Ishikawa (cell line): ENCODE measurements around the genes CYSLTR2 and MLNR.

GRCh38 chr13:46648146-46648617 lies 95.2 kb downstream of the LRCH1 start:
- RRBS, result no CpG with 5 or more reads among the region's 4 CpGs

DNA sequence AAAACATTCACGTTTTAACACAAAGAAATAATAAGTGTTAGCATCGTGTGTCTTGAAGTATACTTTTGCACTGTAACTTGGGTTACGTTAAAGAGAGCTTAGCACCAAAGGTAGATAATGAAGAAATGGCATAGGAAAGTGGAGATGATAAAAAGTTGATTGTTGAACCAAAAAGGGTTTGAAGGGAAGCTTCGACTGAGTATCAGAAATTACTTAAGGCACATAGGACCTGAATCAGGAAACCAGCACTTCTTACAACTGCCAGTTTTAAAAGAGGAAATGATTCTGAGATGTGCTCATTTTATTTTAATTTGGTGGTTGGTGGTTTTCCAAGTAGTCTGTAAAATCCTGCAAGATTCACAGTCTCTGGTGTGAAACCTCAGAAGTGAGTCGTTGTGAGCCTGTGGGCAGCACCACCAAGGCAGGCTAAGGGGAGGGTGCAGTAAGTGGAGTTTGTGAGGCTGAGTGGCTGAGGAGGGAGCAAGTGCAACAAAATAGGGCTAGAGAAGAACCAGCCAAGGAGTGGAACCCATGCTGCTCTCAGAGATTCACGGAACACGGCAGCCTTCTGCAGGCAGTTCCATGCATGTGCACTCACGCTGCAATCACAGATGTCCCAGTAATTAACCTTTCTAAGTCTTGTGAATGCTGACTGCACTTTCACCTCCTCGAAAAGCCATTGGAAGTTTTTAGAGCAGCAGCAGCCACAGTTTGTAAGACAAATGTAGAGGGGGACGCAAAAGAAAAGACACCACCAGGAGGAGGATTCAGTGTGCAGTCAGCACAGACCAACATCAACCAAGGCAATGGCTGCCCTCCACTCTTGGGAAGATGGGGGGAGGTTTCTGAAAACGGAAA lies 45.1 kb downstream of the ESD start:
- RRBS, result no CpG with 5 or more reads among the region's 11 CpGs

GRCh38 chr13:48059620-48060264 lies 22.2 kb downstream of the NUDT15 start:
- RRBS, result no CpG with 5 or more reads among the region's 9 CpGs

- RRBS, result 2% methylated on average over 5 of the region's 22 CpGs
Observed at GRCh38 chr13:48304351-48305191, 1.0 kb downstream of the RB1 start.

GRCh38 chr13:48400729-48401323 lies 12.1 kb downstream of the LPAR6 start:
- RRBS, result no CpG with 5 or more reads among the region's 1 CpG

- RRBS, result no CpG with 5 or more reads among the region's 2 CpGs
Observed at GRCh38 chr13:48405271-48405628, 7.7 kb downstream of the LPAR6 start.

DNA sequence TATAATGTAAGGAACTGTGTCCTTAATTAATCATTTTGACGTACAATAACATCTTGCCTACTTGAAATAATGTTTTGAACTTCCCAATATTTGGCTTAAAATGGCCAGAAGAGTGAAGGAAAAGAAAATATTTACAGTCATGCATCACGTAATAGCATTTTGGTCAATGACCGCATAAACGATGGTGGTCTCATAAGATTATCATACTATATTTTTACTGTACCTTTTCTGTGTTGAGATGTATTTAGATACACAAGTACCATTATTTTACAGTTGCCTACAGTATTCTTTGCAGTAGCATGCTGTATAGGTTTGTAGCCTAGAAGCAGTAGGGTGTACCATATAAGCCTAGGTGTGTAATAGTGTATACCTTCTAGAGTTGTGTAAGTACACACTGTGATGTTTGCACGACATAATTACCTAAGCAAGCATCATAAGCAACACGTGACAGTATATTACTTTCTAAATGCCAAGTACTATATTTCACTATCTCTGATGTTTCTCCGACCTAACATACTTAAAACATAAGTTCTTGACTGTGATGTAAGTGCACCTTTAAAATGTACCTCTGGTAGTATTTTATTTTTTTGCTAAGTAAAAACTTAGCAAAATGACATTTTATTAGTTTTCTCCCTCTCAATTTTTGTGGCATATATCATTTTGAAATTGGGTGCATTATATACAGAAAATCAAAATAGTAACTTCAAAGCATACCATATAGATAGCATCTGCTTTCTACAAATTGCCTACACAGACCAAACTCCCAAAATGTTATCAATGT lies 2.7 kb downstream of the LPAR6 start:
- RRBS, result no CpG with 5 or more reads among the region's 7 CpGs

DNA sequence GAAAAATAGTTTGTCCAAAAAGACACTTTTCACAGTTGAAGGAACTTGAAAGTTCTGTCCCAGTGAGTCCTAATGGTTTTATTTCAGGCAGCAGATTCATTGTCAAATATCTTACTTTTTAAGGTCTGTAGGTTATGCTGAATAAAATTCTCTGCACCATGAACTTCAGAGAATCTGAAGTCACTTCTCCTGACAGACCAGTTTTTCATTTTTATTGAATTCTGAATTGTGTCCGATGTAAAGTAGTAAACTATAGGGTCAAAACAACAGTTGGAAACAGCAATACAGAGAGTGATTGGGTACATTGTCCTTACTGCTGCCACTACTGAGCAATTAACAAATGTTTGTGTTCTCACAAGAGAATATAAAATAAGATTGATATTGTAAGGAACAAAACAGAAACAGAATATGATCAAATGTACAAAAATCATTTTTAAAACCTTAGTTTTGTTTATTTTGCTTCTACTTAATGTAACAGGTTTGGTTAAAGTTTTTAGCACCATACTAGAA lies 1.6 kb downstream of the LPAR6 start:
- RRBS, result no CpG with 5 or more reads among the region's 1 CpG

DNA sequence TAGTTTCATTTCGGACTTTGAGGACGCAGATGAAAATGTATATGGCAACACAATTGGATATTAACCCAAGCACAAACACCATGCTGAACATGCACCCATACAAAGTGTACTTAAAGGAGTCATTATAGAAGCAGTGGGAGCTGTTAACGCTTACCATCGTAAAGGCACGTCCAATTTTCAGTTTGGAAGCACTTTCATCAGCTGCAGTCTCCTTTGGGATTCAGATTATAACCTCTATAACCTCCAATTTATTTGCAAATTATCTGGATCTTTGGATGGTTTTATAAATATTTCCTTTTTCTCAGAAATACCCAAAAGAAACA lies 685 bp downstream of the LPAR6 start:
- RRBS, result no CpG with 5 or more reads among the region's 5 CpGs

DNA sequence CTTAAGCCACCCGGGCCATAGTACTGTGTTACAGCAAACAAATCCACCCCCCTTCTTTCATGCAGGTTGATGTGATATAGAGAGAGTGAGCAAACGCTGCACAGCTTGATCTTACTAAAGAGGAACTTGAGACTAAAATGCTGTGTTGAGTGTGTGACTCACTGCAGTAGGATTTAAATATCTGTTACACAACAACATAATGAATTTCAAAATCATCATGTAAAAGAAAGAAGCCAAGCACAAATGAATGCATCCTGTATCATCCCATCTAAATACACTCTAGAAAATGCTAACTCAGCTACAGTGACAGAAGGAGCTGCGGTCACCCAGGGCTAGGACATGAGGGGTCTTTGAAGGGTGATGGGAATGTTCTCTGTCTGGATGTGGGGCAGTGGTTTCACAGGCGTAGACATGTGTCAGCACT lies 32.1 kb downstream of the RCBTB2 start:
- RRBS, result no CpG with 5 or more reads among the region's 4 CpGs

DNA sequence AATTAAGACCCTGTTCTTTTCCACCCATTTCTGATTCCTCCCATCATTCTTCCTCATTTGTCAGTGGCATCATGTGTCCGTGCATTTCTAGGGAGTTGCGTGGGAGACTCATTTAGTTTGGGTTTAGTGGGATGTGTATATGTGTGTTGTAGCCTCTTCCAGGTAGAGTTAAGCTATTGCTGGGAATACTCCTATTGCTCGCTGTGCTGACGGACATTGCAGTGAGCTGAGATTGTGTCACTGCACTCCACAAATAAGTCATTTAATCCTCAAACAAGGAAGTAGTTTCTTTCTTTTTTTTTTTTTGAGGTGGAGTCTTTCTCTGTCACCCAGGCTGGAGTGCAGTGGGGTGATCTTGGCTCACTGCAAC lies 42.2 kb upstream of the RCBTB2 start:
- RRBS, result no CpG with 5 or more reads among the region's 4 CpGs

- RRBS, result no CpG with 5 or more reads among the region's 2 CpGs
Observed at GRCh38 chr13:48653402-48654117, at the start of gene CYSLTR2. Gene CYSLTR2 (plus strand): TSS chr13:48653929.

- RRBS, result no CpG with 5 or more reads among the region's 6 CpGs
Observed at GRCh38 chr13:49110446-49110919, 109.7 kb upstream of the MLNR start.

DNA sequence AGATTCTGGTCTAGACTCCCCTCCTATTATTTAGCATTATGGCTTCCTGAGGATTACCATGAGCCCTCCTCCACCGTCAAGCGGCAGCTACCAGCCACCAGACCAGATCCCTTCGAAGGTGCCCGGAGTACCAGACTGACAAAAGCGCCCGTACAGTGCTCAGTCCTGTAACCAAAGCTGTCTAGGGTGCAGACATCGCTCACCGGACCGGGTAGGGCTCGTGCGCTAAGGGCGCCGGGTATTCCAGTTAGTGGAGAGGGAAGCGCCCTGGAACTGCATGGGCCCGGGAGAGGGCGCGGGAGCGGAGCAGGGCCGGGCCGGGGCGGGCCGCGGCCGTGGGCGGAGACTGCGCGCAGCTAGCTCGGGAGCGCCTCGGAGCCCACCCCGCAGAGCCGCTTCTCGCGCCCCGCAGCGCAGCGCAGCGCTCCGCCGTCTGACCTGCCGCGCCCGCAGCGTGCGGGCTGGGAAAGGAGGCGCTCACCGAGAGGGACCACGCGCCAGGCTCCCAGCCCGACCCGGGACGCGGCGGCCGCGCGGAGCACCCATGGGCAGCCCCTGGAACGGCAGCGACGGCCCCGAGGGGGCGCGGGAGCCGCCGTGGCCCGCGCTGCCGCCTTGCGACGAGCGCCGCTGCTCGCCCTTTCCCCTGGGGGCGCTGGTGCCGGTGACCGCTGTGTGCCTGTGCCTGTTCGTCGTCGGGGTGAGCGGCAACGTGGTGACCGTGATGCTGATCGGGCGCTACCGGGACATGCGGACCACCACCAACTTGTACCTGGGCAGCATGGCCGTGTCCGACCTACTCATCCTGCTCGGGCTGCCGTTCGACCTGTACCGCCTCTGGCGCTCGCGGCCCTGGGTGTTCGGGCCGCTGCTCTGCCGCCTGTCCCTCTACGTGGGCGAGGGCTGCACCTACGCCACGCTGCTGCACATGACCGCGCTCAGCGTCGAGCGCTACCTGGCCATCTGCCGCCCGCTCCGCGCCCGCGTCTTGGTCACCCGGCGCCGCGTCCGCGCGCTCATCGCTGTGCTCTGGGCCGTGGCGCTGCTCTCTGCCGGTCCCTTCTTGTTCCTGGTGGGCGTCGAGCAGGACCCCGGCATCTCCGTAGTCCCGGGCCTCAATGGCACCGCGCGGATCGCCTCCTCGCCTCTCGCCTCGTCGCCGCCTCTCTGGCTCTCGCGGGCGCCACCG lies at the start of gene MLNR:
TSS of gene MLNR (plus strand) at position 545 of the 1,189 bp plus-strand sequence.
- RRBS, result 48% methylated on average over 29 of the region's 142 CpGs

- RRBS, result no CpG with 5 or more reads among the region's 4 CpGs
Observed at GRCh38 chr13:49499906-49500418, 4.2 kb downstream of the PHF11 start.

GRCh38 chr13:49642876-49643457 lies 14.7 kb downstream of the ARL11 start:
- RRBS, result no CpG with 5 or more reads among the region's 11 CpGs

DNA sequence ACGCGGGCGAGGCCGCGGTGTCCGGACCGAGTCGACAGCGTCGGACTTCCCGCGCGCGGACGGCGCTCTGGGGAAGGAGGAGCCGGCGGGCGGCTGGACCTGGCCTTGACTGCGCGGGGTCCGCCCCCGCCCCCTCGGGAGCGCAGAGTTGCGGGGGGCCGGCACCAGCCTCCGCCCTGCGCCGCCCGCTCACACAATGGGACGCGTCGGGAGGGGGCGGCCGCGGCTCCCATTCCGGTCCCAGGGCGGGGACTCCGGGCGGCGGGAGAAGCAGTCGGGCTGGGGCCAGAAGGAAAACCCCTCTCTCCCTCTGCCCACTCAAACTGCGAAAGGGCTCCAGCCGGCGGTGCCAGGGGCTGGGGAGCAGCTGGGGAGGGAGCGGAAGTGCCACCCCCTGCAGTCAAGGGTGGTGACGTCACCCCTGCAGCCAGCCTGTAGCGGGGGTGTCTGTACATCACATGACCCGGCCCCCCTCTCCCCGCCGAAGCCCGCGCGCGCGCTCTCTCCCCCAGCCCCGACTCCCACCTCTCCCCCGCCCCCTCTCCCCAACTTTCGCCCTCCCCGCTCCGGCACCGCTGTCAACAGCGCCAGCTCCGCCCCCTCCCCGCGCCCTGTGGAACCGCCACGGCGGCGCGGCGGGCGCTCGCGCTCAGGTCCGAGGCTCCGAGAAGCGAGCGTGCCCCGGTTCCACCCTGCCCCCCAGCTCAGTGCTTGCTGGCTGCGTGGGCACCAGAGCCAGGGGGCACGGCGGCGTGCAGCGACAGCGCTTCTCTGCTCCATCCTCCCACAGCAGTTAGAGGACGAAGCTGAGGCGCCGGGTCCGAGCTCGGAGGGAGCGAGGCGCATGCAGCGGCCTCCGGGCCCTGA lies 109.1 kb downstream of the KCNRG start:
- RRBS, result 2% methylated on average over 74 of the region's 96 CpGs

GRCh38 chr13:50129113-50129877 lies 114.1 kb downstream of the KCNRG start:
- RRBS, result no CpG with 5 or more reads among the region's 39 CpGs

DNA sequence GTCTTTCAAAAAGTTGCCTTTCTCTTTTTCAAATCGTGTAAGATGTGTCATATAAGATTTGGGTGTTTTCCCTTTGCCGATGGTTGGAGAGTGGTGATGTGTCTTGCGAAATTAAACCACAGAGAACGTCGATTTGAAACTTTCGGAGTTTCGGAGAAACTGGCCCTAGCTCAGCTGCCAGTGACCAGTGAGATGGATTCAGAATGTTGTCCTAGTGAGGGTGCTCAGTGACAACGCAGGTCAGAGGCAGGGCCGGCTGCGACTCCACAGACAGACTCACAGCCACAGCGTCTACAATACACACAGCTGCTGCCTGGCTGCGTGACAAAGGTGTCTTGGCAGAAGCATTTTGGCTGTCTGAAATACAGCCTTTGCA lies 207.3 kb downstream of the KCNRG start:
- RRBS, result no CpG with 5 or more reads among the region's 12 CpGs